Sciatic nerve (tissue), 1 donor: Measurements from ENCODE around the gene NRDE2.

DNA sequence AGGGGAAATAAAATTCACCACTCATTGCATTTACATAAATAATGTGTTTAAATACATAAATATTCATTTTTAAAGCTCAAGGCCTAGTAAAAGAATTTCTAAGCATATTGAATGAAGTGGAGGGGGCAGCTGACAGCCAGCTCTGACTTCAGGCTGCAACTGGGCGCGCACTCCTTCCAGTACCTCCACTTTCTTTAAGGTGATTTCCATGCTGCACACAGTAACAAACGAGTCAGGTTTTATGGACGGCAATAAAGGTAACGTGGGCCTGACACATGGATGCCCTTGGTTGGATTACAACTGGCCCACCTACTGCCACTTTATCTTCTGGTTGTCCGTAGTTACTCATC lies 50.5 kb downstream of the FOXN3 start:
- PRO-cap, result no peak

GRCh38 chr14:89397509-89398016 lies 19.5 kb downstream of the FOXN3 start:
- PRO-cap, result no peak

- PRO-cap, result no peak
Measured at GRCh38 chr14:89408556-89409249, 8.3 kb downstream of the FOXN3 start.

- PRO-cap, result no peak
Measured at GRCh38 chr14:89541639-89542012, 124.6 kb upstream of the FOXN3 start.

GRCh38 chr14:89599096-89599588 lies 182.1 kb upstream of the FOXN3 start:
- PRO-cap, result no peak

- PRO-cap, result no peak
Measured at GRCh38 chr14:89813711-89814258, 140.7 kb downstream of the EFCAB11 start.

DNA sequence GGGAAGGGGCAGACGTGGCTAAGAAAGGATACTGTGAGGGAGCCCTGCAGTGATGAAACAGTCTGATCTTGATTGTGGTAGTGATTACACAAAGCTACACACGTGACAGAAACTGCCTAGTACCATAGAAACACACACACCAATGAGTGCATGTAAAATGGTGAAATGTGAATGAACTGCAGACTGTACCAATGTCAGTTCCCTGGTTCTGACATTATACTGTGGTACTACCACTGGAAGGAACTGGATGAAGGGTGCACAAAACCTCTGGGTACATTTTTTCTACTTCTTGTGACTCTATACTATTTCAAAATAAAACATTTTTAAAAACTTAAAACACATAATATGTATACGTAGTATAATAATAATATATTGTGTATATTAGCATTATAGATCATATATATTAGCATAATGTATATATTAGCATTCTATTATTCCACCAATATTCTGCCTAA lies 36.8 kb downstream of the NRDE2 start:
- PRO-cap, result no peak

- PRO-cap, result no peak
Measured at GRCh38 chr14:90330304-90330592, 1.5 kb downstream of the NRDE2 start.

- PRO-cap, result bidirectional peak, plus-strand start at chr14:90331717, minus-strand start at chr14:90331693; bidirectional peak, plus-strand start at chr14:90332188, minus-strand start at chr14:90331994
Measured at GRCh38 chr14:90331423-90332554, at the start of gene NRDE2. TSS of gene NRDE2 (minus strand) at chr14:90331941.

DNA sequence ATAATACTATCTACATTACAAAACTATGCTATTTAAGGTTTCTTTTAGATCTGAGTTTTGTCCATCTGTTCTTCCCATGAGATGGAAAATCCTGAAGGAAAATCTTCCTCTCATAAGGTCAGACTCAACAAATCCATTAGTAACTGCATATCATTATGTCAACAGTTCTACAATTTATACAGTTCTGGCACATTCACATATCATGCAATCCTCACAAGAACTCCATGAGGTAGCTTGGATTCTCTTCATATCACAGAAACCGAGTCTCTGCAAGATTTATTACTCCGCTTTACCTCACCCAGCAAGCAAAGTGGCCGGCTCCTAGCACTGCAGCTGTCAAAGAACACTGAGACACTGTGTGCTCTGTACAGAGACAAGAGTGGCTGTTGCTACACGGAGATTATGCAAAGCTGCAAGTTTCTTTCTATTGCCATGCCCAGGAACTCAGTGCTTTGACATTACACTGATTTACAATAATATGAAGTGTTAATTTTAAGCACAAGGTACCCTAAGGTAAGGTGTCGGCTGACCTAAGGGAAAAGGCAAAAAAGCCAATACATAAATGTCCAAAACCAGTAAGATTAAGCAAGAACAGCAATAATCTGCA lies 15.4 kb upstream of the CALM1 start:
- PRO-cap, result bidirectional peak, plus-strand start at position 386 of the sequence, minus-strand start at position 338 of the sequence

DNA sequence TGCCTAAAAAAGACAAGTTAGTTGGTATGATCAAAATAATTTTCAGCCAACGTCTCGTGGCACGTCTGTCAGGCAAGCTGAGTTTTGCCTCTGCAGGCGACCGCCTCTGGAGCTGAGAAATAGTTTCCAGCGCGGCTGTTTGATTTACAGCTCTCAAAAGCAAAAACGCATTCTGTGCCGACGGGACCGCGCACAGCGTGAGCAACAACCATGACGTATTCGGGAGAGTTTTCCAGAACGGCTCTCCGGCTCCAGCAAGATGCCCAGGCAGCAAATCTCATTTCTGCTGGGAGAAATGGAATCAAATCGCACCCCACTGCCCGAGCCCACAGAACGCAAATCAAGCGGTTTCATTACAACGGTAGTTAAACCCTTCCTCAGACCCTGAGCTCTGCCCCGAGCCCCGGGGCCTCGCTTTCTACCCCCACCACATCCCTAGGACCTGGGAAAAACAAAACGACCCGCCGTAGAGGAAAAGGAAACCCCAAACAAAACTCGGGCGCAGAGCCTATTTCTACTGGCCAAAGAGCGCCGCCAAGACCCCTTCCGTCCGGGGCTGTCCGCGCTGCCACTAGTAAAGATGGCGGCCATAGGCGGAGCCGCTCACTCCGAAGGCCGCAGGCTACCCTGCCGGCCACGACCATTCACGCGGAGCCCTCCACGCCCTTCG lies 14.1 kb upstream of the CALM1 start:
- PRO-cap, result bidirectional peak, plus-strand start outside the sequence, minus-strand start at position 648 of the sequence

DNA sequence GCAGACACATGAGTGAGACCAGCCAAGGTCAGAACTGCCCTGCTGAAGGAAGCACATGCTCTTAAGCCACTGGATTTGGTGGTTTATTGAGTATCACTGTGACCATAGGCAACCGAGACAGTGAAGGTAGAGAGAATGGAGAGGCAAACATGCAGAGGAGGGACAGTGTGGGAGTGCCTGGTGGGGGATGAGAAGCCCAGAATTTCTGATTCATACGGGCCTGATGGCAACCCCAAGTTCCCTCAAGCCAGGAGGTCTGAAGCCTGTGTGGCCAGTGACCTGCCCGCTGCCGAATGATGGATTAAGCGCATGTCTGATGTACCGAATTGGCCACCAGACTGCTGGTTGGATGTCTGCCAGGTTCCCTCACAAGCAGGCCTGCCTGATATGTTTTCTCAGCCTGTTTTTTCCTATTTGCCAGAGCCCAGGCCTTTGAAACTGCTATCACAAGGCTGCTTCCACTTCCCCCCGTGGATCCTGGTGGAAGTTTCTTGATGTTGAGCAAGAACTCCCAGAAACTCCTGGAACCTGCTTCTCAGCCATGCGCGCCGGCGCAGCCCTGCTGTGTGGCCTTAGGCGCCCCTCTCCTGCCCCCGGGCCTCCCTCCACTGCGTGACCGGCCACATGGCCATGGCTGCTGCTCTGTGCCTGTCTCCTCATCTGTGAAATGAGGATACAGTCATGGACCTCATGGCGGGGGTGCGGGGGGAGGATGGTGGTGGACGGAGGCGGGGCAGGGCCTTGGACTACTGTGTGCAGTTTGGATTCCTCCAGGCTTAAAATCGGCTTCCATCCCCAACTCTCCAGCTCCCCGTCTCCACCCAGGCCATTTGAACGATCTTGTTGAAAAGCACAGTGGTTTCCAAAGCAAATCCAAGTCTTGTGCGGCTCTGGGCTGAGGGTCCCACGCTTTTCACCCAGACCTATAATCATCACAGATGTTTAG lies 56.6 kb downstream of the CALM1 start:
- PRO-cap, result no peak

- PRO-cap, result no peak
Measured at GRCh38 chr14:90517694-90517946, 120.8 kb downstream of the CALM1 start.

GRCh38 chr14:90701115-90701612 lies 115.1 kb downstream of the TTC7B start:
- PRO-cap, result no peak

DNA sequence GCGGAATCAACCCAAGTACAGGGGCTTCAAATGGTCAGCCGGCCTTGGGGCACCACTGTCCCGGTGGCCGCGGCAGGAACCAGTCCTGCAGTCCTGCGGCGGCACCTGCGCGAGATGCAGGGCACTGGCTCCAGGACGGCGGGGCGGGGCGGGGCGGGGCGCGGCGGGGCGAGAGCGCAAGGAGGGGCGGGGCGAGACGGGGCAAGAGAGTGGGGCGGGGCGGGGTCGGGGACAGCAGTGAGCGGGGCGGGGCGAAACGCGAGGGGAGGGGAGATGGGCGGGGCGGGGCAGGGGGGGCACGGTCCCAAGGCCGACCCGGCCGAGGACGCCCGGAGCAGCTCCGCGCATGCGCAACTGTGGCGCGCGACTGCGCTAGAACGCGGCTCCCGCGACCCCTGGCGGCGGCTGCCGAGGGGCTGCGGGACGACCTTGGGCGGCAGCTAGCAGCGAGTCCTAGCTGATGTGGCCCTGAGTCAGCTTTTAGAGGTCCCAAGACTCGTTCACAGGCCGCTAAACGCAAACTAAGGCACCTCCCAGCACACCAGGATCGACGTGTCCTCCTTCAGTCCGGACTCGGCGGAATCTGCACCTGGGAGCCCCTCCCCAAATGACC lies 57.9 kb downstream of the TTC7B start:
- PRO-cap, result bidirectional peak, plus-strand start at position 411 of the sequence, minus-strand start at position 87 of the sequence

- PRO-cap, result no peak
Measured at GRCh38 chr14:90802348-90802707, 13.9 kb downstream of the TTC7B start.

DNA sequence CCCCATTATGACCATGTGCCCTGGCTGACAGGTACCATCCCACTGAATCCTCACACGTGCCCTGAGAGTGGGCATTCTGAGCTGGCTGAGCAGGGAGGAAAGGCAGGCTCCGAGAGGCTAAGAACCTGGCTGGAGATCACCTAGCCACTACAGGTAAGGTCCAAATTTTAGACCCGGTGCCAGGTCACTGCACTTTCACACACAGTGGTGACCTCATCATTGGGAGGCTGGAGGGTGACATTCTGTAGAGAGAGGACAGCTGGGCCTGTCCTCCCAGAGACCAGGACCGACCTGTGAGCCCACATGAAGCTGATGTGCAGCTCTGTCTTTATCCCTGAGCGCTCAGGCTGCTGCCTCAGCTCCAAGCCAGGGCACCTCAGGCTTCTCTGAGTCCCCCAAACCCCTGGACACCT lies 4.2 kb downstream of the TTC7B start:
- PRO-cap, result no peak

GRCh38 chr14:91218987-91219388 lies 25.5 kb downstream of the GPR68 start:
- PRO-cap, result no peak

DNA sequence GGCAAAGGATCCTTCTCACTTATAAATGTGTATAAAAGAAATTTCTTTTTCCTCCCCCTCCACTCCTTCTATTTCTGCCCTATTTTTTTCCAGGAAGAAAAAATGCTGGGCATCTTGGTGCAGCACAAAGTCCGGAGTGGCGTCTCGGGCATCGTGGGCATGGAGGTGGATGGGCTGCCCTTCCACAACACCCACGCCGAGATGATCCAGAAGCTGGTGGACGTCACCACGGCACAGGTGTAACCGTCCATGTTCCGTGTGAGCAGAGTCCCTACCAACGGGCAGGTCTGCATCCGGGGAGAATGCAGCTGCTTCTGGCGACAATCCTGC lies 19.9 kb downstream of the GPR68 start:
- PRO-cap, result no peak

DNA sequence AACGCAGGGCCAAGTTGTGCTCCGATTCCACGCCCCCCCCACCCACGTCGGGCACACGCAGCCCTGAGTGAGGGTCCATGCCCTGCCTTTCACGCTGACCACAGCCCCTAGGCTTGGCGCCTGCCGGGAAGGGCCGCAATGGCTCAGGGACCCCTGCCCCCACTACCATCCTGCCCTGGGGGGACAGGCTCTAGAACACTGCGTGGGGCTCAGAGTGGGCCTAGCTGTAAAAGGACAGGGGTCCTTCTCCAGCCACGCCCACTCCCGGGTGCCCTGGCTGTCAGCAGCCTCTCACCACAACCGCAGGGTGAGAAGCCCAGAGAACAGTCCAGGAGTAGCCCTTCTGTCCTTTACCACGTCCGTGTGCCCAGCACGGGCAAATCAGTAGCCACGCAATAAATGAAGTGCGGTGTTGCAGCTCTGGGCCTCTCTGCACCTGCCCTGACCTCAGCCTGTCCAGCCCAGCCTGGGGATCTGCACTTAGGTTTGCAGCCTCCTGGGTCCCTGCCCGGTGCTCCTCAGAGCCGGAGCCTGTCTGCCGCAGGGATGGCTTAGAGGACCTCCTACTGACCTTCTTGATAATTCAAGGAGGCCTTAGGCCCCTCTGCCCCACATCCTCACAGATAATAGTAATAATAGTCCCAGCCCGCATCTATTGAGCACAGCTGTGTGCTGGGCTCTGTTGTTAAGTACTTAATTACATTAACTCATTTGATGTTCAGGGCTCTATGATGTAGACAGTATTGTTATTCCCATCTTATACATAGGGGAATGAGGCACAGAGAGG lies 9.5 kb upstream of the GPR68 start:
- PRO-cap, result no peak